Measurements from ENCODE around the genes NEO1, CD276 and ISLR2.

DNA sequence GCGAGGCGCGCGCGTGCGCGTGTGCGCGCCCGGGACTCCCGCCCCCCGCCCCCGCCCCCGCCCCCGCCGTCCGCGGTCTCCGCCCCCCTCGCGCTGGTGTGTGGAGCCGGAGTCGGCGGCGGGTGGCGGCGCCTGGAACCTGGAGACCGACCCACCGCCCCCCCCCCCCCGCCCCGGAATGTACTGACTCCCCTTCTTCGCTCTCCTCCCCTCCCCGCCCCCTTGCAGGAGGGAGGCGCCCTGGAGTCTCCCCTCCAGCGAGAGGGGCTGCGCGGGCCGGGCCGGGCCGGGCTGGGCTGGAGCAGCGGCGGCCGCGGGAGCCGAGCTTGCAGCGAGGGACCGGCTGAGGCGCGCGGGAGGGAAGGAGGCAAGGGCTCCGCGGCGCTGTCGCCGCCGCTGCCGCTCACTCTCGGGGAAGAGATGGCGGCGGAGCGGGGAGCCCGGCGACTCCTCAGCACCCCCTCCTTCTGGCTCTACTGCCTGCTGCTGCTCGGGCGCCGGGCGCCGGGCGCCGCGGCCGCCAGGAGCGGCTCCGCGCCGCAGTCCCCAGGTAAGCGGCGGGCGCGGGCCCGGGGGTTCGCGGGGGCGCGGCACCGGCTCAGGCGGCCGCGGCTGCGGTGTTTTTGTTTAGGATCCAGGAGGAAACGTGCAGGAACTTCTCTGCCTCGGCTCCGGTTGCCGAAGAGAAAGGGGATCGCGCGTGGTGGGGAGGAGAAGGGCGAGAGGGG is at the start of gene NEO1:
TSS of gene NEO1 (plus strand) at position 208 of the 728 bp plus-strand sequence.
- PRO-cap, 3 experiments = peak in 3 of 3 experiments; most common plus-strand start position 109 of the sequence (in 2)

DNA sequence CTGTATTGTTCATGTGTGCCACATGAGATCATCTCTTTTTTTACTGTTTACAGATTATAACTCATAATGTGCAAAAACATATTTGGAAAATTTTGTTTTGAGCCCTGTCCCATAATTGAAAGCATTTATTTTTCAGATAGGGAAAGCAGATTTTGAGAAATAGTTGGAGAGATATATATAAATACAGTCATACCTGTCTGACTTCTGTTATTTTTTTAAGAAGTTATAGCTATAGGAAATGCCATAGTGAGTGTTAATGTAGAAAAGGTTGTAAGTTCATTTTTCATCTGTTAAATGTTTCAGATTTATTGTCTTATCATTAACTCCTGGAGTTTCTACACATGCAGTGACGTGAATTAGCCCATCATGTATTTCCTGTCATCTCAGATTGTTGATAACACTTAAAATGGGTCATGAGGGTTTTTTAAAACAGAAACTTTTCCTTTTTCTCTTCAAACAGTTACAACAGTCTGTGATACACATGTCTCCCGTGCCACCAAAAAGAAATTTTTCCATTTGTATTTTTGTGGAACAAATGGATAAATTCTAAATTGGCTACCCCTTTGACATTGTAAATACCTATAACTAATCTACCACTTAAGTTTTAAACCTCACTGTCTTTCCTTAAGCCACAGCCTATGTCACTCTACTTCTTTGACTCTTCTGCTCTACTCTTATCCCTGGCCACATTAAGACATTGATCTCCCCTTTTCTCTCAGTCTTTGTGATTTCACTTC is 89.0 kb downstream of the NEO1 start:
- PRO-cap, 3 experiments = no peak in any of the 3 experiments

GRCh38 chr15:73225363-73225823 is 143.4 kb downstream of the HCN4 start:
- PRO-cap, 3 experiments = no peak in any of the 3 experiments

DNA sequence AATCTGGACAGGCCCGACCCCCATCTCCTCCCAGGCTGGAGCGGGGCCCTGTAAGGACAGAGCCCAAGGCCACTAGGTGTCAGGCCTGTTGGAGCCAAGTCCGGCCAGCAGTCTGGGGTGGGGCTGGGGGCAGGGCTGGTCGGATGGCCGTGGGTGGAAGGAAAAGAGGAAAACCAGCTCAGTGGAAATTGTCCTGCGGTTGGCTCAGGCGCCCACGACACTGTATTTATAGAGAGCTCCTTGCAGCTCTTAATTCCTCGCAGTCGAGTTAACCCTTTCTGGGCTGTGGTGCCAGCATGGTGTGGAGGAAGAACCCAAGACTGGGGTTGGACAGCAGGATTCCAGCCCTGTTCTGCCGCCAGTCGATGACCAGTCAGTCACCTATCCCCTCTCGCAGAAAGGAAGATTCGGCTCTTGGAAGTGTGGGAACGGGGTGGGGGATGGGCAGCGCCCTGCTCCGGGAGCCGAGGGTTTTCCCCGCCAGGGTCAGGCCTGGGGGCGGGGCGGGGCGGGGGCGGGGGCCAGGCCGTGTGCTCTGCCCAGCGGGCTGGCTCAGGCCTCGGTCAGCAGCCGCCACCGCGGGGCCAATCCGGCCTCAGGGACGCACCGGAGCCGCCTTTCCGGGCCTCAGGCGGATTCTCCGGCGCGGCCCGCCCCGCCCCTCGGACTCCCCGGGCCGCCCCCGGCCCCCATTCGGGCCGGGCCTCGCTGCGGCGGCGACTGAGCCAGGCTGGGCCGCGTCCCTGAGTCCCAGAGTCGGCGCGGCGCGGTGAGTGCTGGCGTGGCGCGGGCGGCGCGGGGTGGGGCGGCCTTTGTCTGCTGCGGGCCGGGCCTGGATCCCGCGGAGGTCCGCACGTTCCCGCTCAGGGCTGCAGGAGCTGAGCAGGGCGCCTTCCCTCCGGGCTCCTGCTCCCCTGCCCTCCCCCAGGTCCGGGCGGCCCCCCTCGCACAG is at the start of gene CD276:
TSS of gene CD276 (plus strand) at position 692 of the 952 bp plus-strand sequence.
- PRO-cap, 3 experiments = peak in 3 of 3 experiments; most common plus-strand start position 191 of the sequence (in 2); most common minus-strand start position 755 of the sequence (in 1)

DNA sequence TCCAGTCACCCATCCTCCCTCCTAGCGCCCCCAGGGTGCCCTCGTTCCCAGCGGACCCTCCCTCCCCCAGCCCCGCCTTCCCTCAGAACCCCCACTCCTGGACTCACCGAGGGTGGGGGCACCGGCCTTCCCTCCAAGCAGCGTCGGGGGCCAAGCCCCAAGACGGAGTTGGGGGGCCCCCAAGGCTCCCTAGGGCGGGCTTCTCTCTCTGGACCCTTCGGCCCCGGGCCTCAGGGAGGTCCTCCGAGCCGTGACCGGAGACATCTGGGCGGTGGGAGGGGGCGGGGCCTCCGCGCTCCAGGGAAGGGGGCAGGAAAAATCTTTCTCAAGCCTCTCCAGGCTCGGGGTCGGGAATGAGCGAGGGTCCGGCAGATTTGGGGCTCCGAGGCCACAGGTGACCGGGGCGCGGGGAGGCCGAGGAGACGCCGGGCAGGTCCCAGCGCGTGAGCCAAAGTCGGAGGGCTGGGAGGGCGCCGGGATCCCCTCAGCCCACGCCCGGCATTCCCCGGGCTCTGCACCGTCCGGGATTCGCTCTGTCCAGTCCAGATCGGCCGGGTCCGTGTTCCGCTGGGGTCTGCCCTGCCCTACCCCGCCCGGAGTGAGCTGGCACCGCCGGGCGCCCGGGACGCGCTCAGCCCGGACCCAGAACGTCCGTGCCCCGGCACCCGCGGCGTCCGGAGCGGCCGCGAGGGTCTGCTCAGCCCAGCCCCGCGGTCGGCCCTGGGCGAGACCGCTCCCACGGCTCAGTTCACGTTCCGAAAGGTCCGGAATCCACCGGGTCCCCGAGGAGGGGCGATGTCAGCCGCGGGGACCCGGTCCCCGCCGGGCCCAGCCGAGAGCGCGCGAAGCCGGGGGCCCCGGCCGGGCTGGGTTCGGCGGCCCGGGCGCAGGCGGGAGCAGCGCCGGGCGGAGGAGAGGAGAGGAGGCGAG is 883 bp downstream of the INSYN1 start:
- PRO-cap, 3 experiments = no peak in any of the 3 experiments

GRCh38 chr15:73804504-73804999 is 51.4 kb upstream of the INSYN1 start:
- PRO-cap, 3 experiments = no peak in any of the 3 experiments

GRCh38 chr15:73922417-73923131 is 3.7 kb upstream of the LOXL1 start:
- PRO-cap, 3 experiments = no peak in any of the 3 experiments

DNA sequence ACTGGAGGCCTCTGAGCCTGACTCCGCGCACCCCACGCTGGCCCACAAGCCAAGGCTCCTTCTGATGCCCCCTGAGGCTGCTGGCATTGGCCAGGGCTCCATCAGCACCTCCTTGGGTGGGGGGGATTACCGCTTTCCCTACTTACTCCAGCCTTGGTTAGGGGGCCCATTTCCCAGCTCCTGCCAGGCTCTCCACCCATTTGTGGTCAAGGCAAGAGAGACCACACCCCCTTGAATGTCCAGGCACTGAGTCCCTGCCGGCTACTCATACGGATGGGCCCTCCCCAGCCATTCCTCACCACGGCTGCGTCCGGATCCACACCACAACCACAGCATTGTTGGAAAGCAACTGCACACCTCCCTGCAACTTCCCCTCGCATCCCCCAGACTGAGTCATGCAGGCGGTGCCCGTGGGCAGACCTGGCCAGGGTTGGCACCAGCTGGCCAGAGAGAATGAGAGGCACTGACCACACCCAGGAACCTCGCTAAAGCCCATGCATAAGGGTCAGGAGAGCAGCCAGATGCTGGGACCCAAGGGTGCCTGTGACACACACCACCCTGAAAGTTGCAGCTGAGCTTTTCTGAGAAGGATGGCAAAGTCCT is 30.4 kb downstream of the LOXL1 start:
- PRO-cap, 3 experiments = no peak in any of the 3 experiments

GRCh38 chr15:74129789-74130734 is at the start of gene ISLR2:
Gene ISLR2, plus strand, starts transcription at chr15:74130586.
- PRO-cap, 3 experiments = no peak in any of the 3 experiments

DNA sequence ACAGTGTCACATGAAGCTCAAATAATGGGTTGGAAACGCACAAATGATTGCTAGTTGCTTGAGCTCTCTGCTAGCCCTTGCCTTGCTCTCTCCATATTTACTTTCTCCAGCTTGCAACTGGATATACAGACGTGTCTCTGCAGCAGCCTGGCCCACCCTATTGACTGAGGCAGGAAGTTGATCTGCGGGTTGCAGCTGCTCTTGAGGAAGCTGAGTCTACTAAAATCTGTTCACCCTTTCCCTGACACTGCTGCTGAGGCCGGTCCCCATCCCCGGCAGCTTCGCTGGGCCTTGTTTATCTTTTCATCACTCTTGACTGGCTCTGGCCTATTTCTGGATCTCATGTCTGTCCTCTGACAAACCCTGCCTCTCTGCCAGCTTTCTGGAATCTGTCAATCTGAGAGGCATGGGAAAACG is 16.6 kb upstream of the ISLR start:
- PRO-cap, 3 experiments = no peak in any of the 3 experiments

- PRO-cap, 3 experiments = no peak in any of the 3 experiments
These were observed 639 bp upstream of the ISLR start for GRCh38 chr15:74172699-74173442.

DNA sequence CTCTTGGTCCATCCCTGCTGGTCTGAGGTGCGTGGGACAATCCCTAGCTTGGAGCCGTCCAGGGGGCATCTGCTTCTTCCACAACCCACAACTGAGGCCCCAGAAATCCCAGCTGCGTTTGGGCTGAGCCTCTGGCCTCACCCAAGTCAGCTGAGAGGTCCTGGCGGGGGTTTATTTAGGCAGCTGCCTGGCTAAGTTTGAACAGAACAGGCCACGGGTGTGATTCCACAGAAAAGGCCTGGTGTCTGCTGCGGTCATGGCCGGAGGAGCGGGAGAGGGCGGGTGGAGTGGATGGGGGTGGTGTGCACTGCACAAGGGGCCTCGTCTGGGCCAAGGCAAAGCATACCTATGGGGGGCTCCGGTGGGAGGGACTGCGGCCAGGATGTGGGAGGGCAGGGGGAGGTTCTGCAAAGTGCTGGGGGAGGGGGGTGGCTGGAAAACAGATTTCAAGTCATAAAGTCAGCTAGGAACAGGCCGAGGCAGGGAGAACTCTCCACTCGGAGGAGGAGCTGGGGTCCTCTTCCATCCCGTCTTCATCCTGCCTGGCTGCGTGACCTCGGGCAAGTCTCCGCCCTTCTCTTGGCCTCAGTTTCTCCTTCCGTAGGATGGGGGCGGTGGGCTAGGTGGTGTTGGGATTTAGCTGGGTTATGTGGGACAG is 713 bp downstream of the ISLR start:
- PRO-cap, 3 experiments = peak in 2 of 3 experiments; most common plus-strand start position 466 of the sequence (in 2); most common minus-strand start position 93 of the sequence (in 1)

GRCh38 chr15:74200293-74200861 is 2.2 kb downstream of the STRA6 start:
- PRO-cap, 3 experiments = peak in 1 of 3 experiments; most common minus-strand start chr15:74200525 (in 1)

DNA sequence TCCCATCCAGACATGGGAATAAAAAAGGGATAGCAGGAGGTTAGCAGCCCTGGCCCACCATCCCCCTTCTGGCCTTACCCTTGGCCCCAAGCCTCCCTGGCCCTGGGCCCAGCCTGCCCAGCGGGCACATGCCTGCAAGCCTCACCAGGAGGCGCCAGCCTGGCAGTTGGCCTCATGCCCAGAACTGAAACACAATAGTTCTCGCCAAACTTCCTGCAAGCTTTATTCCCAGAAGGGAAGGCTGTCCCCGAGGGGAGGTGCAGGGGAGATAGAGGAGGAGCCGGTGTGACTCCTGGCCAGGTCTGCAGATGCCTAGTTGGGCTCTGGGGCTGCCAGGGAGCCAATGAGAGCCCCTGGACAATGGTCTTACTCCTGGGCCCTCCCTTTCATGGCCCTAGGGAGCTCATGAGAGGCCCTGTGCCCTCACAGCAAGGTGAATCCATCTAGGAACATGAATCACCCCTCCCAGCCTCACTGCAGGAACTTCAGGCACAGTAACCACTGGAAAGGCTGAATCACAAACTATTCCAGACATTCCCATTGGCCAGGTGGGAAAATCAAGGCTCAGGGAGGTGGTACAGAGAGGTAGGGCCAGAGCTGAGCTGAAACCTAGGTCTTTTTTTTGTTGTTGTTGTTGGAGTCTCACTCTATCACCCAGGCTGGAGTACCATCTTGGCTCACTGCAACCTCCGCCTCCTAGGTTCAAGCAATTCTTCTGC is 4.0 kb downstream of the CCDC33 start:
- PRO-cap, 3 experiments = no peak in any of the 3 experiments

DNA sequence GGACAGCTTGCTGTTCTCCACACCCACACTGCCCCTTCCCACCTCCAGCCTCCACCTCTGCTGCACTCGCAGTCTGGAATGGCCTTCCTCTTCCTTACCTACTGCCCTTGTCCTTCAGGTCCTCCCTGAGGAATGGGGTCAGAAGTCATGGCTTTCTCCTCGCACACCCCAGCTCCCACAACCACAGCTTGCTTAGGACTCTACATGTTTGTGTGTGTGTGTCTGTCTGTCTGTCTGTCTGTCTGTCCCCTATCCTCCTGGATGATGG is 40.5 kb downstream of the CCDC33 start:
- PRO-cap, 3 experiments = no peak in any of the 3 experiments

- PRO-cap, 3 experiments = no peak in any of the 3 experiments
These were observed 54.9 kb downstream of the CCDC33 start for GRCh38 chr15:74290974-74291560.

DNA sequence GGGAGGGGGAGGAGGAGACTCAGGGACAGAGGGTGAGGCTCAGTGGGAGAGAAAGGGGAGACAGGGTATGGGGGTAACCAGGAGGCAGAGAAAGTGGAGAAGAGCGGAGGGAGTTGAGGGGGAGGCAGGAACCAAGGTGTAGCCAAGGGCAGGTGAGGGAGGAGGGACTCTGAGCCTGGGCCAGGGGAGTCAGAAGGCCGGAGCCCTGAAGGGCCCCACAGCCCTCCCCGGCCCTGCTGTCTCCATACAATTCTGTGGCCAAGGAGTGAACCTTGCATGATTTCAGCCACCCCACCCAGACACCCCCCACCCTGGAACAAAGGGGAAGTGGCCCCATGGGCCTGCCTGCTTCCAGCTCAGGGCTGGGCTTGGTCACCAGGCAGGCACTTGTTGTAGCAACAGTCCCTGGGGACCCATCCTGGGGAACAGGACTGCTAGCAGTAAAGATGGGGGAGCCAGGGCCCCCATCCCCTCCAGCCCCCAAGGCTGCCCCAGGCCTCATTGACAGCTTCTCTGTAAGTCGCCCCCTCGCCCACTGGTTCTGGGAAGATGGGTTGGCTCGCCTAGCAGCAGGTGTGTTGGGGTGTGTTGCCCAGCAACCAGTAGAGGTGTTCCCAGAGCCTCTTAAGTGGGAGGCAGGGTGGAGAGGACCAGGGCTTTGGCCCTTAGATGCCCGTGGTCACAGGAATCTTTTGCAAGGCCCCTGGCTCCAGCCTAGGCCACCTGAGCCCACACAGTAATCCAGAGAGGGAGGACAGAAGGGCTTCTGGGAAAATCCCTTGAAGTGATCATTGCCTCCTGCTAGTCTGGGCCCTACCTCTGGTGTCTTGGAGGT is 49.1 kb downstream of the CYP11A1 start:
- PRO-cap, 3 experiments = no peak in any of the 3 experiments

- PRO-cap, 3 experiments = no peak in any of the 3 experiments
These were observed 14.6 kb upstream of the CYP11A1 start for GRCh38 chr15:74382089-74382481.

- PRO-cap, 3 experiments = no peak in any of the 3 experiments
These were observed 19.6 kb upstream of the CYP11A1 start for GRCh38 chr15:74387076-74387437.

DNA sequence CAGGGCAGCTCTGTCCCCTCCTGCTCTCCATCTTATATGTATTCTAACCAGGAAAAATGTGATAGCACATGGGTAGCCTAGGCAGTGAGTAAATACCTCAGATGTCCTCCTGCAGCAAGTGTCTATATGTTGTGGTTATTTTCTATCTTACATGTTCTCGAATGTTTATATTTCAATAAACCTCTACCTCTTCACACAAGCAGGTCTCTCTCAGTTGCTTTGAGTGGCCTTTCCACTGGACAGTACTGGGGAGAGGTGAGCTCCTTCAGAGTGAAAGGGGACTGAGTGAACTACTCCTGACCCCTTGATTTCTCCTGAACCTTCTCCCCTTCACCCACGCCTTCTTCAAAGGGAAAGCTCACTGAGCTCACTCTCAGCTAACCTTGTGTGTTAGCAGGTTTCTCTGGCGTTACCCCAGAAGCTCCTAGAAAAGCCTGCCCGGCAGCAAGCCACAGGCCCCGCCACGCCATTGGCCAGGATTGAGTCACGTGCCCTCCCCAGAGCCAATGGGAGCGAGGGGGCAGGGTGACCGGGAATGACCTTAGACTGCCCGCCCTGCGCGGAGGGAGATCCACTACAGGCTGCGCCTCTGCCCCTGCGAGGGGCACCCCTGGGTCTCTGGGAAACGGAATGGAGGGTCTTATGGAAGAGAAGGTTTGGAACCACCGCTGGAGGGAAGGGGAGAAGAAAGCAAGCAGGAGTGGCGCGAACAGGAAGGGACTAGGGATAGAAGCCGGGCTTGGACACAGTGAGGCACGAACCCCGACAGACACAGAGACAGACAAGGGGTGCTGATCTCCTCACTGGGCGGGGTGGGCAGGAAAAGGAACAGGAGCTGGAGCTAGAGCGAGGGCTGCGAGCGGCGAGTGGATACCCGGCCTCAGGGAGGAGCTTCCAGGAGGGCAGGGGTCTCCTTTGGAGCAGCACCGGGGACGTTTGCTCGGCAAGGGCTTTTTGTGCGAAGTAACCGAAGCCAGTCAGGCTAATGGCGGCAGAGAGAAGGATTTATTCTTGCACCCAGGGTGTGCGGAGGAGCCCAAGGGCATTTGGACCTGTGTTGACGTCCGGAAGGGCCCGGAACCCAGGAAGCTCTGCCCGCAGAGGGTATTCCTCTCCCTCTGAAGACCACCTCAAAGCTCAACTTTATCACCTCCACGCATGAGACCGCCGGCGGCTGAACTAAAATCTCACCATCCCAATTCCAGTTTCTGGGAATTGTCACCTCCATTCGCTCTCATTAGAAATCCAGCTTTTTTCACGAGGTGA is 17.3 kb upstream of the CLK3 start:
- PRO-cap, 3 experiments = peak in 3 of 3 experiments; most common plus-strand start position 570 of the sequence (in 2); most common minus-strand start position 385 of the sequence (in 3)